Measurements from ENCODE around the gene ID4.

DNA sequence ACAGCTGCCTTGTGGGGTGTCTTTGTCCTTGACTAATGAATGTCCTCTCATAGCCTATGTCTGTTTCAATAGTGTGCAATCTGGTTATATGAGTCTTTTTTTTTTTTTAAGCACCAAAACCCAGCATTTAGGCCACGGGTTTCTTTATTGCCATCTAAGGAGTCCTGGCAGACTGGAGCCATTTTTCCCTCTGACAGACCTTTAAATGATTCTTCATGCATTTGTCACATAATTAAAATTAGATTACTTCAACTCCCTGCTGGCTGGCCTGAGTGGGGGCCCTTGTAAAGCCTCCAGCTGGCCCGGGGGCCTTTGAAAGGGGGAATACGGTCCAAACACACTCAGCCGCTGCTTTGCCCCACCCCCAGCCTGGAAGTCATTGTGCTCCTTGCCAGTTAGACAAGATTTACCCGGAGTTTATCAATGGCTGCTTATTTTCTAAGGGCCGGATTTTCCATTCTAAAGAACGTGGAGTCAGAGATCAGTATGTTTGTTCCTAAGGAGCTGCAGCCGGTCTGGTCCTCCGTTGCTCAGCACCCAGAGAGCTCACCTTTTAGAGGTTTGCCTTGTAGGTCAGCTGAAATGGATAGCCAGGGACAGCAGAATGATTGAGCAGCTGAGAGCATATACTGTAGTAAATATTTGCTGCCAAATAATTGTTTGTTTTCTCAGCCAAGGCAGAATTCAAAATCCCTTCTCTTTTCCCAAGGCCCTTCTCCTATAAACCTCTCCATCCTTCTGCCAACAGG is 68.6 kb upstream of the RBM24 start:
- PRO-cap, 2 experiments: no peak in any of the 2 experiments
- RAMPAGE, long total RNA, 4 experiments: no peak in any of the 4 experiments

- PRO-cap, 2 experiments: no peak in any of the 2 experiments
- RAMPAGE, long total RNA, 4 experiments: no peak in any of the 4 experiments
Measured at GRCh38 chr6:18051624-18052201, 64.3 kb upstream of the KIF13A start.

GRCh38 chr6:19804238-19805130 is 32.7 kb upstream of the ID4 start:
- PRO-cap, 2 experiments: peak in 2 of 2 experiments; most common plus-strand start chr6:19804902 (in 1); most common minus-strand start chr6:19804701 (in 1)
- RAMPAGE, long total RNA, 4 experiments: start-site peak on the minus strand in 2 of 4 experiments, at chr6:19804719-19804774 at its widest, 5 to 90 reads per replicate

DNA sequence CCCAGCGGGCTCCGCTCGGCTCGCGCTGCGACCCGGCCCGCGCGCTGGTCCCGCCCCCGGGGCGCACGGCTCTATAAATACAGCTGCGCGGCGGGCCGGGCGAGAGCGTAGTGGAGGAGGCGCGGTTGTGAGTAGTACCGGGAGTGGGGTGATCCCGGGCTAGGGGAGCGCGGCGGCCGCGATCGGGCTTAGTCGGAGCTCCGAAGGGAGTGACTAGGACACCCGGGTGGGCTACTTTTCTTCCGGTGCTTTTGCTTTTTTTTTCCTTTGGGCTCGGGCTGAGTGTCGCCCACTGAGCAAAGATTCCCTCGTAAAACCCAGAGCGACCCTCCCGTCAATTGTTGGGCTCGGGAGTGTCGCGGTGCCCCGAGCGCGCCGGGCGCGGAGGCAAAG is at the start of gene ID4:
Gene ID4, plus strand, starts transcription at position 102 of the 393 bp plus-strand sequence.
- PRO-cap, 2 experiments: peak in 2 of 2 experiments; most common plus-strand start position 102 of the sequence (in 2)
- RAMPAGE, long total RNA, 4 experiments: start-site peak on the plus strand in 4 of 4 experiments, centred at positions 101 to 103 of the sequence, 109 to 879 reads per replicate

DNA sequence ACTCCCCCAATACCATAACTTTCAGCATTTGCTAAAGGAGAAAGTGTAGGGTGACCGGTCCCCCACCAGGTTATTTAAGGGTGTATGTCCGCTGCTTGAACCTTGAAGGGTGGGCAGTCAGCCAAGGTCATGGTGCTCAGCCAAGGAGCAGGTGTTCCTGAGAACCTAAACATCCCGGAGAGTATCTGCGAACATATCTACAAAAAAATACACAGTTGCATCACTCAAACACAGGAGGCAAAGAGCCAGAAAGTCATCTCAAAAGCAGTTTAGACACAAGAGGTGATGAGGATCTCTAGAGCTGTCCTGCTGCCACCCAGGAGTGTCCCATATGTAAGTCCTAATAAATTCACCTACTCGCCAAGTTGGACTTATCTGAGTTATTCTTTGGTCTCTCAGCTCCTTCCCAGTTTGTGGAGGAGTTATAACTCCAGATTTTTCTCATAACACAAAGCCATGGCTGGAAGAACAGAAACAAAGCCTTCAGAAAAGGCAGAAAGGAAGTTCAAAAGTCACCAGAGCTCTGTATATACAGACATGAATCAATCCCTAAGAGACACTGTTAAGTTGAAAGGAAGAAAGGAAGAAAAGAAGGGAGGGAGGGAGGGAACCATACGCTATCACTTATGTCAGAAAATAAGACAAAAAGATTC is 11.4 kb downstream of the MBOAT1 start:
- PRO-cap, 2 experiments: no peak in any of the 2 experiments
- RAMPAGE, long total RNA, 4 experiments: no peak in any of the 4 experiments

DNA sequence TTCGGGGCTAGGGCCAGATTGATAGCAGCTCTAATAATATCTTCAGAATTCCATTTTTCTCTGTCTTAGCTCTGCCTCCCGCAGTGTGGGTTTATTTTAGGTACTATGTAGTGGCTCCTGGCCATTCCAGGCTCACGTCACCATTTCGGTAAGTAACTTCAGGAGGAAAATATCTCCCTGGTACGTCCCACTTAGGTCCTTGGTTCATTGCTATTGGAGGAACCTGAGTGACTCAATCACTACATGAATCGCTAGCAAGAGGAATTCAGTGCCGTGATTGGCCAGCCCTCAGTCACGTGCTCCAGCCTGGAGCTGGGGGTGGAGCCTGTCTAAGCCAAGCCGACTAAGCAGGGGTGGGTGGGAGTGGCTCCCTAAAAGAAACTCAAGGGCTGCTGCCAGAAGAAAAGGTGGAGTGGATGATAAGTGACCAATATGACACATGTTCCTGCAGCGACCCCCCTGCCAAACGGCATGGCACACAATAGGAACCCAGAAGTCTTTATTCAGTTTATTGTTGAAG is 67.3 kb upstream of the E2F3 start:
- PRO-cap, 2 experiments: no peak in any of the 2 experiments
- RAMPAGE, long total RNA, 4 experiments: no peak in any of the 4 experiments

- PRO-cap, 2 experiments: no peak in any of the 2 experiments
- RAMPAGE, long total RNA, 4 experiments: no peak in any of the 4 experiments
Measured at GRCh38 chr6:20400570-20401095, 1.0 kb upstream of the E2F3 start.

DNA sequence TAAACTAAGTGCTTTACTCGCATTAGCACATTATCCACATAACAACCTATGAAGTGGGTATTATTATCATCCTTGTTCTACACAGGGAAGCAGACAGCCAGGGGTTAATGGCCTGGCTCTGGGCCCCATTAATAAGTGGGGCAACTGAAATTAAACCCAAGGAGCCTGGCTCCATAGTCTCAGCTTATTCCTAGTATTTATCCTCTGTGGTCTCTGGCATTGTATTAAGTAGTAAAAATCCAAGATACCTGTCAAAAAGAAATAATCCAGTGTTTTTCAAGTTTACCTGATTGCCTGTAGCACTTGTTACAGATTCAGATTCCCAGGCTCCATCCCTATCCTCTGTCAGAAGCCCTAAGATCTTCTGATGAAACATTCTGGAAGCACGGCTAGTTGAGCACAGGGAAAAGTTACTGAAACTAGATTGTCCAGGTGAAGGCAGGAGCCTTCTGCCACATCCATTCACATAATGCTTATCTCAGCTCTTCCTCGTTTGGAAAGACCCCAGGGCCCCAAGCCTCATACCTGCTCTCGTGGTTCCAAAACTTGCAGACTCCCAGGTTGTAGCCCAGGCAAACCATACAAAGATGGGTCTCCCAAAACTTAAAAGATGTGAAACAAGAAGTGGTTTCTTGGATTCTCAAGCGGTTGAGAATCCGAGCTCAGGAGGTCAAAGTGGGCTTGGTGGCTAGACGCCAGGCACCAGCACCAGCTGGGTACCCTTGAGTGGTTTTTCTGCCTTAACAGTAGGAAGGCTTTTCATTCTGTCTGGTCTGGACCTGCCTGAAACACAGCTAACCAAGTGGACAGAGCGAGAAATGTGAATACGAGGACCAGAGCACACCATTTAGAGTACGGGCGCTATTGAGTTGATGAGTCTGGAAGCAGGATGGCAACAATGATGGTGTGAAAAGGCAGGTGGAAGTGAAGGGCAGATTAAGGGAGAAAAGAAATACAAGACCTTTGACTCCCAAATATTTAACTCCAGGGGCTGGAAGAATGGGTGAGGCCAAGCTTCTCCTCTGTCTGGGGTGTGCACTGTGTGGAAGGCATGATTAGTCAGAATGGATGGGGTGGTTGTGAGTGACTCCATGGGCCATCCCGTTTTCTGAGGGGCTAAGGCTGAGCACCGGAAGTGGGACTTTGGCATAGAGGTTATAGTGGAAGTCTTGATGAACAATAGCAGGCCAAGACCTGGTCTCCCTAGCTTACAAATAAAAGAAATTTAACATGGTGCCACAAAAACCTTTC is 11.7 kb downstream of the E2F3 start:
- PRO-cap, 2 experiments: no peak in any of the 2 experiments
- RAMPAGE, long total RNA, 4 experiments: start-site peak on the plus strand in 1 of 4 experiments, centred at position 607 of the sequence, 5 reads per replicate

DNA sequence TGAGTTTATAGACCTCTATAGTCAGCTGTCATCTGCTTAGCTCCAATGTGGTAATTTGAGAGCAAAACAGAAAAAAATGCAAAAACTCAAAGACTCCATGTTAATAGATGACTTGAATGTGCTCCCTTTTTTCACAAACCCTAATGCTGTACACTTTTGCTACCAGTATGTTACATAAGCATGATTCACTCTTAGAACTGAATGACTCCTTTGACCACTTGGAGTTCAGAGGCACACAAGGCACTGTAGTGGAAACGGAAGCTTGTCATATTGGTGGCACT is 55.2 kb upstream of the SOX4 start:
- PRO-cap, 2 experiments: no peak in any of the 2 experiments
- RAMPAGE, long total RNA, 4 experiments: no peak in any of the 4 experiments

DNA sequence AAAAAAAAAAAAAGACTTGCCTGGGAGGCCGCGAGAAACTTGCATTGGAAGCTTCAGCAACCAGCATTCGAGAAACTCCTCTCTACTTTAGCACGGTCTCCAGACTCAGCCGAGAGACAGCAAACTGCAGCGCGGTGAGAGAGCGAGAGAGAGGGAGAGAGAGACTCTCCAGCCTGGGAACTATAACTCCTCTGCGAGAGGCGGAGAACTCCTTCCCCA is 487 bp downstream of the SOX4 start:
- PRO-cap, 2 experiments: peak in 1 of 2 experiments; most common plus-strand start position 122 of the sequence (in 1)
- RAMPAGE, long total RNA, 4 experiments: no peak in any of the 4 experiments

- PRO-cap, 2 experiments: no peak in any of the 2 experiments
- RAMPAGE, long total RNA, 4 experiments: start-site peak on the plus strand in 2 of 4 experiments, at chr6:21595651-21596016 at its widest, 24 to 102 reads per replicate
Measured at GRCh38 chr6:21595508-21596191, 2.1 kb downstream of the SOX4 start.

DNA sequence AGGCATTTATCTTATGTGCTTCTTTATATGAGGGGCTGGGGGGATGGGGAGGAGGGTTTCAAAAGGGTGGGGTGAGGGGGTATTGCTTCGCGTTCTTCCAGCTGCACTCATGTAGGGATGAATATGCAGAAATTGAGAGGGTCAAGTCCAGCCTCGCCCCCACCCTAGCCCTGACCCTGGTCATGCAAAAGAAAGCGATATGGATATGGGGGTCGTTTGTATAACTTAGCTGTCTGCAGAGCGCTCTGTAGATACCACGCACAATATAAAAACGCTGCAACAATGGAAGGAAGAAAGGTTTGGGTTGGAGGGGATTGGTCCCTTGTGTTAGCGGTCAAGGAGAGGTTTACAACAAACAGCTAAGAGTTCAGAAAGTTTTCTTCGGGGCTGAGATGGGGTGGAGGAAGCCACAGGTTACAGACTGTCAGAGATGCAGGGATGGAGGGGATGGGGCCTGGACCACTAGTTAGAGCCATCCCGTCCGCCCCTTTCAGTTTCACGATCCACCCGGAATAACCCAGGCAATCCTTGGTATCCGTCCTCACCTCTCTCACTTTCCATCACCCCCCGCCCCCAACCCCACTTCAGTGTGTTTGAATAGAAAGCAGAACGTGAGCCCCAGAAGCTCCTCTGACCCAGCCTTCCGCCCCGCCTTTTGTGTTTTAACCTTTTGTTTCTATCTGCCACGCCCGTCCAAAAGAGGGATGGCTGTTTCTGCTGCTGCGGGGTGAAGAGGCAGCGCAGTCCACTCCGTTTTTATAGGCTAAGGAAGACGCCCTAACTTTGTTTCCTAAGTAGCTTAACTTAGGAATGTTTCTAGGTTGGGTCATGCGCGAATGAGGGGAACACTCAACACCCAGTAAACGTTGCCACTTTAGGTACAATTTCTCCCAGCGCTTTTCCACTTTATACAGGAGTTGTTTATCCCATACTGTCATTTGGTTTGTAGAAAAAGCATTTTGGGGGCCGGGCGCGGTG is 73.6 kb downstream of the SOX4 start:
- PRO-cap, 2 experiments: peak in 1 of 2 experiments; most common minus-strand start position 514 of the sequence (in 1)
- RAMPAGE, long total RNA, 4 experiments: no peak in any of the 4 experiments

GRCh38 chr6:21738056-21739002 is 144.8 kb downstream of the SOX4 start:
- PRO-cap, 2 experiments: no peak in any of the 2 experiments
- RAMPAGE, long total RNA, 4 experiments: no peak in any of the 4 experiments

GRCh38 chr6:22148028-22148761 is 148.6 kb downstream of the PRL start:
- PRO-cap, 2 experiments: peak in 1 of 2 experiments; most common minus-strand start chr6:22148216 (in 1)
- RAMPAGE, long total RNA, 4 experiments: no peak in any of the 4 experiments

- PRO-cap, 2 experiments: no peak in any of the 2 experiments
- RAMPAGE, long total RNA, 4 experiments: no peak in any of the 4 experiments
Measured at GRCh38 chr6:22149602-22150316, 147.1 kb downstream of the PRL start.

DNA sequence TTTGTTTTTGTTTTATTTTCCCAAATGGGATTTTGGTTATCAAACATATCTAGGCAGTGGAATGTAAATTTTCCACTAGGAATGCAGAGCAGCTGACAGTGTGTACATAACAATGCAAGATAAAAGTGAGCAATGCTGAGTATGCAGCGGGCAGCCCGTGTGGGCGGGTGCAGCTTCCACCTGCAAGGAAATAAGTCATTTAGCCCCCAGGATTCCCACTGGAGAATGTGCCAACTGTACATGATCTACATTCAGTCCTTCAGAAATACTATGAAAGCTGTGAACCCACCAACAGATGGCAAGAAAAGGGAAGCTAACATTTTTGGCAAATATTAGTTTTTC is 44.4 kb downstream of the DCDC2 start:
- PRO-cap, 2 experiments: no peak in any of the 2 experiments
- RAMPAGE, long total RNA, 4 experiments: no peak in any of the 4 experiments

- PRO-cap, 2 experiments: no peak in any of the 2 experiments
- RAMPAGE, long total RNA, 4 experiments: start-site peak on the plus strand in 1 of 4 experiments, at chr6:24527962-24528186 at its widest, 10 reads per replicate
Measured at GRCh38 chr6:24527721-24528496, 33.1 kb downstream of the ALDH5A1 start.

DNA sequence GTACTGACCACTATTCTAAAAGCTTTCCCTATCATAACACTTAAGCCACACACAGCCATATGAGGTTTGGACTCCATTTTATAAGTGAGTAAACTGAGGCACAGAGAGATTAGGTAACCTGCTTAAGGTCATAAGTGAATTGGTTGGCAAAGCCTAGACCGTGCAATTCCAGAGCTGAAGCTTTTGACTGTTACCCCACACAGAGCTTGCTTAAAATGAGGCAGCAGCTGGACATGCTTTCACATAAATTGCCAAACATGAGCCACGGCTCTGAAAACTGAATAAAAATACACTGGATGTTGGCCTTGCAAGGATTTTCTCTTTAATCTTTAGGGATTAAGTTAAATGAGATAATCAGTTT is 2.5 kb downstream of the RIPOR2 start:
- PRO-cap, 2 experiments: no peak in any of the 2 experiments
- RAMPAGE, long total RNA, 4 experiments: no peak in any of the 4 experiments

DNA sequence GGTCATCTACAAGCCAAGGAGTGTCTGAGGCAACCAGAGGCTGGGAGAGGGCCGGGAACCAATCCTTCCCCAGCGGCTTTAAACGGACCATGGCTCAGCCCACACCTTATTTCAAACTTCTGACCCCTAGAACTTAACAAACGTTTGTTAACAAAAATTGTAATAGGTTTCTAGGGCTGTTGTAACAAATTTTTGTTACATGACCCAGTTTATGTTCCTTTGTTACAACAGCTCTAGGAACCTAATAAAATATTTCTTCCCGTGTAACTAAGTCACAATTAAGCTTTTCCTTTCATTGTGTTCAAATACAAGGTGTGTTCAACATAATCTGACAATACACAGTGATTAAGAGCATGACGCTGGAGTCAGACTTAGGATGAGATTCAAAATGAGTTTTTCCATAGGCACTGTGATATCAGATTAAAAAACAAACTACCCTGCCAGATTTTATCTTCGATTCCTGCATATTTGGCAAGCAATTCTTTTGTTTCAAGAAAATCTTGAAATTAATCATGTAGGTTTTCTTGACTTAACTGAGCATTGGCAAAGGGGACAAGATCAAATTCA is 169.5 kb upstream of the RIPOR2 start:
- PRO-cap, 2 experiments: no peak in any of the 2 experiments
- RAMPAGE, long total RNA, 4 experiments: no peak in any of the 4 experiments

DNA sequence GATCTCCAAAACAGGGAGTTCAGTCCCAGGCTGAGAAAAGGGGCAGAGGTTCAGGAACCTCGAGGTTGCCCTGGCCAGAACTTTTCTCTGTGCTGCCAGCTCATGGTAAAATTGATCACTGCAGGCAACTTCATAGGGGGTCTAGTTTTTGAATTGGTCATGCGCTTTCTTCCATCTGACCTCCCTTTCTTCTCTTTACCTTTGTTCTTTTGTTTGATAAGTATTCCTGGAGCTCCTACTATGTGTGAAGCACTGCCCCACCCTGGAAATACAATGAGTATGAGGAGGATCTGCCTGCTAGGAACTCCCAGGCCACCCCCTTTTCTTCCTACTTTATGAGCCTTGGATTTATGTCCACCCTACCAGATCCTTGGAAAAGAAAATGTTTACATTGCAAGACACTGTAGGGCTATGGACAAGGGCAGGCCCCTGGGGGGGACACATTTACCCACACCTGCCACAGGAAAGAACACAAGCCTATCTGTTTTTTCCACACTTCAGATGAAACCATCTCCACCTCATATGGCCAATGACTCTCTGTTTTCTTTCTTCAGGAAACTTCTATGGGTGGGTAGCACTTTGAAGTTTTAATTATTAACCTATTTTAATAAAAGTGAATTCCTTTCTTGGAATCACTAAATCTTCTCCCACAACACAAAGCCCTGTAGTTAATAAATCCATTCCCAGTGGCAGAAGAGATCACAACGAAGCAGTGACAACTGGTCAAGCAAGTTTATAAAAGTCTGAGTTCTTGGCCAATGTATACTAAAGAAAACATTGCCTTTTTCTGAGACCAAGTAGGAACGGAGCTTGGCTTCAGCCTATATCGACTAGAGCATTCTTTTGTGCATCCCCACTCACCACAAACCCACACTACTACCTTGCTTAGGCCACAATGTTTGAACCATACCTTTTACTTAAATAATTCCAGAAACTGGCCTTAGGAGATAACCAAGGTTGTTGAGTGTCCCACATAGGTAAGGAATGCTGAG is 125.2 kb upstream of the CARMIL1 start:
- PRO-cap, 2 experiments: no peak in any of the 2 experiments
- RAMPAGE, long total RNA, 4 experiments: no peak in any of the 4 experiments